Skin of body (tissue), 2 donors: ENCODE measurements around a stretch of chr15.

- RAMPAGE, long total RNA = no peak
Measured at GRCh38 chr15:101296176-101296491, 1.1 kb upstream of the SNRPA1 start.

GRCh38 chr15:101458316-101459141 lies 31.0 kb downstream of the PCSK6 start:
- RAMPAGE, long total RNA = no peak

- RAMPAGE, long total RNA = no peak
Measured at GRCh38 chr15:101527912-101528881, 38.7 kb upstream of the PCSK6 start.

DNA sequence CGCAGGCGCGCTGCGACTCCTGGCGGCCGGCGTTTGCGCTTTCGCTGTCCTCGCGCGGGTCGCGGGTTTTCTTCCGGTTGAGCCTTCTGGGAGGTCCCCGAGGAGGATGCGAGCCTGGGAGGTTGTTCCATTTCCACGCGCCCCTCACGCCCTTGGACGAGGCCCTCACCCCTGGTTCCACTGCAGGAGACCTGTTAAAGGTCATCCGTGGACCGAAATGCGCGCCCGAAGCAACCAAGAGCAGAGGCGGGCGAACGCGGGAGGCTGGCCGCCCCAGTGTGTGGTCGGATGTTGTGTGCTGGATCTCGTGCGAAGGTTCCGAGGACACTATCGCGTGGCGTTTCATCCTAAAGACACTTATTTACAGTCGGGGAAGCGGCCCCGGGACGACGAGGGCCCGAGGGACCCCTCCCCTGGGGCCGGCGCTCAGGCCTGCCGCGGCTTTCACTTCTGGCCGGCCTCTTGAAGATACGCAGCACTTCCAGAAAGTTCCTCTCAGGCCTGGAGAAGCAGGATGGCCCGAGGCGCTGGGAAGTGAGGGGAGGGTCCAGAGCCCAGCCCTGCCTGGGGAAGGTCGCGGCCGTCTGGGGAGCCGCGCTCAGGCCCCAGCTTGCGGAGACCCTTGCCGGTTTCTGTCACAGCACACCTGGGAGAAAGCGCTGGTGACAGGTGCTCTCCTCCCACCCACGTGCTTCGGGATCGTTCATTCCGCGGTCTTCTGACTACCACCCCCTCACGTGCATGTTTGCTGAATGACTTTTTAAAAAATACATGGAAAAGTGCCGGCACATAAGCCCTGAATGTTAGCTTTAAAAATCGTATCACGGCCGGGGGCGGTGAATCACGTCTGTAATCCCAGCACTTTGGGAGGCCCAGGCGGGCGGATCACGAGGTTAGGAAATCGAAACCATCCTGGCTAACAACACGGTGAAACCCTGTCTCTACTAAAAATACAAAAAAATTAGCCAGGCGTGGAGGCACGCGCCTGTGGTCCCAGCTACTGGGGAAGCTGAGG lies 556 bp upstream of the TM2D3 start:
- RAMPAGE, long total RNA = no peak

- RAMPAGE, long total RNA = no peak
Measured at GRCh38 chr15:101661629-101661987, 9.4 kb upstream of the TM2D3 start.